GM06990 (cell line): ENCODE data around the genes EFCAB8, BPIFA3, BPIFB1 and RALY.

DNA sequence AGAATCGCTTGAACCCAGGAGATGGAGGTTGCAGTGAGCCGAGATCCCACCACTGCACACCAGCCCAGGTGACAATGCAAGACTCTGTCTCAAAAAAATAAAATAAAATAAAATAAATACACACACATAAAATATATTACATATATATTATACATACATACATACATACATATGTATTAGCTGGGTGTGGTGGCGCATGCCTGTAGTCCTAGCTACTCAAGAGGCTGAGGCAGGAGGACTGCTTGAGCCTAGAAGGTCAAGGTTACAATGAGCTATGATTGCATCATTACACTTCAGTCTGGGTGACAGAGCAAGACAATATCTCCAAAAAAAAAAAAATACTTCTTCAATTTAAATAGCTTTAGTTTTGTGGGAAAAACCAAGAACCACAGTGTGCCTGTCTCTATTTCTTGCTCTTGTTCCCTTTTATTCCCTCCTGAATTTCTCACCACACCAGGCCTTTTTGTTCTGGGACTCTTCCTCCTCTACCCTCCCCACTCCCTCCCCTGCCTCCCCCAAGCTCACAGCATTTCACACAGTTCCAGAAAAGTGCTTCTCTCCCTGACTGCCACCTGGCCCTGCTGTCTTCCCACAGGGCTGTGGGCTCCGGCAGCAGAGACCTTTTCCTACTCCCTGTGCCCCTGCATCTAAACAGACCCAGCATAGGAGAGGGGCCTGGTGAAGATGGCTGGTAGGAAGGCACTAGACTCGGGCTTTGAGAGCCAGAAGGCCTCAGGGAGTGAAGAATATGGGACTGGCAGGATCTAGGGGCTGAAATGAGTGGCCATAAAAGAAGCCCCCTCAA is 1.3 kb downstream of the C20orf203 start:
- RRBS, result no CpG with 5 or more reads among the region's 5 CpGs

DNA sequence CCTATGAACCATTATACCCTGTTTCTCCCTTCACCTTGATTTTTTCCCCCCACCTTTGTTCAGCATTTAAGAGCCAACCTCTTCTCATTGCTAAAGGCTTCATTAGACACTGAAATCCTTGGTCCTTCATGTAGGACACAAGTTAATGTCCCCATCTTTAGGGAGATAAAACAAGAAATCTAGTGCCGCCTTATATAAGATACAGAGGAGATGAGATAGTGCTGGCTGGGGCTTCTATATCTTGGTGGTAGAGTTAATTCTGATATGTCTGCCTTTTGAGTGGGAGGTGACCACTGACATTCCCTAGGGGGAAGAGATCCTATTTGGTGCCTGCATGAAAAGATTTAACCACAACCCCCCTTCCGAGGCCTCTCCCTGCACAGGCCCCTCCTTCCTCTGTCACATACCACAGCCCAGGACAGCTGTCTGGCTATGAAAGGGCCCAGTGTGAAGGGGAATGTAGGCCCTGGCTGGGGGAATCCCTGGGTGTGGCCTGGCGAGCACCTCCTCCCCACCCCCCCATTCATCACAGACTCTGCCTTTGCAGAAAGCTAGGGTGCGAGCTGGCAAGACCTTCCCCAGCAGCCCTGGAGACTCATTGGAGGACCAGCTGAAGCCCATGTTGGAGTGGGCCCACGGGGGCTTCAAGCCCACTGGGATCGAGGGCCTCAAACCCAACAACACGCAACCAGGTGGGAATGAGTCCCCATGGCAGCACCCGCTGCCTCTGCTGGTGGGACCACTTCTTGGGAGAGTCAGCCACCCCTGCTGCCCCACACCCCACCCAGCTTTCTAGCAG is 27.5 kb upstream of the MAPRE1 start:
- RRBS, result no CpG with 5 or more reads among the region's 8 CpGs

DNA sequence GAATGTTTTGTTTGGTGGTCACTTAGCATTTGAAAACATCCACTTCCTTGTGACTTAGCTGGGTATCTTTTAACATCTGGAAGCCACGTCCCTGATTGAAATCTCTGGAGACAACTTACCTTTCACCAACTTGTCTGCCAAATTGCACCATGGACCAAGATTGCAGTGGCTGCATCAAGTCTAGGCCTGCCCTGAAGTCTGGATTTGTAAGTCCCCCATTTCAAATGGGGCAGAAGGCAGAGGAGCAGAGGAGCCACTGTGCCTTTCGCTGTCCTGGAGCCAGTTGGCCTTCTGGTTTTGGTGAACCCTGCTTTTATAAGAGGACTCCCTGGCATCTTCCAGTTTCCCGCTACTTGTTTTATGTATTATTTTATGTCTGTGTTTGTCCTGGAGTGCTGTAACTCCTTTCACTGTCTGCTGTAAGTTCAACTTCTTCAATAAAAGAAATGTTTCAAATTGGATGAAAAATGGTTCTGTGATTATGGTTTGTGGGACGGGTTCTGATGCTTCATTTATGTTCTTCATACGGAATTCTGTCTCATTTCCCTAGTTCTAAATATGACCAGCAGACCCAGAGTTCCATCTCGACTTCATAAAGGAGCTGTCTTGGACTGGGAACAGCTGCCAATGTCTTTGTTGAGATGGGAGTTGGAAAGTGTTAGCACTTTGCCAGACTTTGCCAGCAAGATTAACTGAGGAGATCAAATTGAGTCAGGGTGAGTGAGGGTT is at the start of gene EFCAB8:
Gene EFCAB8, plus strand, starts transcription at position 633 of the 729 bp plus-strand sequence.
- RRBS, result no CpG with 5 or more reads among the region's 6 CpGs

GRCh38 chr20:33124193-33124656 is 43.7 kb upstream of the BPIFA2 start:
- RRBS, result no CpG with 5 or more reads among the region's 2 CpGs

DNA sequence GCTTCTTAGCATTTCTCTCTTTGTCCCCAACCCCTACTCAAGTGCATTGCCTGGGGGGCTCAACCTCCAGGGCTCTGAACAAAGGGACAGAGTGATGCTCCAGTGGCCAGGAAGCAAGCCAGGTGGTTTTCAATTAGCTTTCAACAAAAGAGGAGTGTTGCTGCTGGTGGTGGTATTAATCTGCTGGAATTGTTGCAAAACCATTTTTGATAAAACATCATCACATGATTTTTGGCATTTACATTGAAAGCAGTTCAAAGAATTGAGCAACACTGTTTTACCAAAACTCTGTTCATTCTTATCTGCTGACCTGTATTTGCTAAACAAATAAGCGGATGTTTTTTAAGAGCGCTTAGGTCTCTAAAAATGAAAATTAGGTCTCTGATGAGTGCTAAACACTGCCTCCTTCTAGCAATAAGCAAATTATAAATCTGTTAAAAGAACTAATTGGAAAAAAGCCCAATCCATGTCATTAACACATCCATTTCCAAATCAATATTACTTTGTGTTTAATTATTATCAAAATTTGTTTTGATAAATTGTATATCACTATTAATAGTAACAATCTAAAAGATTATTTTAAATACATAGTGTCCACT is 40.2 kb upstream of the BPIFA2 start:
- RRBS, result no CpG with 5 or more reads among the region's 2 CpGs

- RRBS, result no CpG with 5 or more reads among the region's 2 CpGs
These were observed at the start of gene BPIFA3 for GRCh38 chr20:33217065-33217437. BPIFA3 (plus strand) TSS chr20:33217352.

DNA sequence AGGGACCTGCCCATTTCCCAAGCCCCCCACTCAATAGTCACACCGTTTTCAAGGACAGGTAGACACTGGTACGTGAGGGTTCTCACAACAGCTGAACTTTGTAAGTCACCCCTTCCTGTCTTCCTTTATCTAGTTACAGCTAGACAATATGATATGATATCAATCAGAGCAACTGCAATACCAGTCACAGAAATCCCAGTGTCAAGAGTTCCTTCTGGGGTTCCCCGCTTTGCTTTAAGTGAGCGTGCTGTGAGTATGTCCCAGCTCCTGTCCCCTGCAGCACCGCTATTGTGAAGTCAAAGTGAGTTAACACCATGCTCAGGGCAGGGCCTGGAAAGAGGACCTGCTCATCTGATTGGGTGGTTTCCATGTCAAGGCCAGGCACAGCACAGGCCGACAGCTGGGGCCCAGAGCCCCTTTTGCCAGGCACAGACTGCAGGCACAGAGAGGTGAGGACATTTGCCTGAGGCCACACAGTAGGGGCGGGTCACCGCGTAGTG is 6.8 kb upstream of the BPIFB1 start:
- RRBS, result no CpG with 5 or more reads among the region's 9 CpGs

DNA sequence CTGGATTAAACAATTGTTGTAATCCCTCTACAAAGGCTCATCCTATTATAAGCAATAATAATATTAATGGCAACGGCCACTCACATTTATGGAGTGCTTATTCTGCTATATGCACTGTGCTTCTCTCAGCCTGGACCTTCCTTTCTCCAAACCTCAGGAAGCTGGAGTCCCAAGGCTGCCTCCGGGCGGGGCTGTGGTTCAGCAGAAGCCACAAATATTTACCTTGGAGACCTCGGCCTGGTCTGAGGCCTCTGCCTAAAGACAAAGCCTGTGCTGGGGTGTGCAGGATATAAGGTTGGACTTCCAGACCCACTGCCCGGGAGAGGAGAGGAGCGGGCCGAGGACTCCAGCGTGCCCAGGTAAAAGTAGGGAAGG is at the start of gene BPIFB1:
Gene BPIFB1, plus strand, starts transcription at position 319 of the 375 bp plus-strand sequence.
- RRBS, result no CpG with 5 or more reads among the region's 8 CpGs

- RRBS, result no CpG with 5 or more reads among the region's 19 CpGs
These were observed 10.8 kb upstream of the C20orf144 start for GRCh38 chr20:33651085-33652034.

DNA sequence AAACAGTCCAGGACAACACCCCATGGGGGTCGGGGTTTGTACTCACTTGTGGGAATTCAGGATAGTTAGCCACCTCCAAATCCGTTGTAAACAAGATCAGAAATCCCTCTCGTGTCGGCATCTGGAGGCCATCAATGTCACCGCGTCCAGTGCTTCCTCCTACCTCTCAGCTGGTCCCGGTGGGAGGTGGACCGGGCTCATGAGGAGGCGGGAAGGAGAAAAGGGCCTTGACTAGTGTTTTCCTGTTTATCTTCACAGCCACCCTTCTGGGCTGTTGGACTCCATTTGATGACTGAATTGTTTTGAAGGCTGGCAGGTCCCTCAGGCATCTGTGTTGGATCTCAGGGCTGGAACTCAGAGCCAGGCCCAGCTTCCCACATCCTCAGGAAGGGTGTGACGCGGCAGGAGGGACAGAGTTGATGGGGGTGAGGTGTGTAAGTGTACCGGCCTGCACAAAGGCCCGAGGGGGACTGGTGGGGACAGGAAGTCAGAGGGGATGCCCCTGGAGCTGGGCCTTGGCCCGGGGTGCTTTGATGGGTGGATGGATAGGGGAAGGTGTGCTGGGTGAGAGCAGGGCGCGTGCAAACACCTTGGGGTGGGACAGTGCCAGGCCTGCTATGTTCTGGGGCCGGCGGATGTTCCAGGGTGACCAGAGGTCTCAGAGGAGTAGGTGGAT is 18.1 kb upstream of the CHMP4B start:
- RRBS, result 20% methylated on average over 3 of the region's 18 CpGs

- RRBS, result no CpG with 5 or more reads among the region's 9 CpGs
These were observed 17.2 kb downstream of the CHMP4B start for GRCh38 chr20:33828153-33828861.

DNA sequence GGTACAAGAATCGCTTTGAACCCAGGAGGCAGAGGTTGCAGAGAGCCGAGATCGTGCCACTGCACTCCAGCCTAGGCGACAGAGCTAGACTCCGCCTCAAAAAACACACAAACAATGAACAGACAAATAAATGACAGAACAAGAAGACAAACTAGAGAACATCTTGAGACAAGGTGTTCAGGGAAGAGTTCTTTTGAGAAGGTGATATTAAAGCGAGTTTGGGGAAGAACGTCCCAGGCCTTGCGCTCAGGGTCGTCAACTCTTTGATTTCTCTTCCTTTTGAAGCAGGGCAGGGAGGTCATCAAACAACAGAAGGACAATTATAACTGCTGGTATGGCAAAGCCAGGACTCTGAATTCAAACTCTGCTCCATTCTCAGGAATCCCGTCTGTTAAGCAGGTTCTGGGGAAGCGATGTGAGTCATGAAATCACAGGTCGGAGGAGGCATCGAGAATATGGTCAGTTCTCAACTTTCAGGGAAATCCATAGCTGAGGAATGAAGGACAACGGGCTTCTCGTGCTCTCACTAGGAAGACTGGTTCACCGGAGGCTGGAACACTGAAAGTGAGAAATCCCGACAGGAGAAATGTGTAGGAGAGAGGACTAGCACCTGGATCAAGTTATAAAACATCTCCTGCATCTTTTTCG is 1.2 kb upstream of the RALY start:
- RRBS, result no CpG with 5 or more reads among the region's 18 CpGs

GRCh38 chr20:33993224-33994259 is at the start of gene RALY:
RALY (plus strand) TSS chr20:33993911.
- RRBS, result 5% methylated on average over 14 of the region's 93 CpGs

- RRBS, result no CpG with 5 or more reads among the region's 3 CpGs
These were observed 2.3 kb downstream of the RALY start for GRCh38 chr20:33995911-33996487.

DNA sequence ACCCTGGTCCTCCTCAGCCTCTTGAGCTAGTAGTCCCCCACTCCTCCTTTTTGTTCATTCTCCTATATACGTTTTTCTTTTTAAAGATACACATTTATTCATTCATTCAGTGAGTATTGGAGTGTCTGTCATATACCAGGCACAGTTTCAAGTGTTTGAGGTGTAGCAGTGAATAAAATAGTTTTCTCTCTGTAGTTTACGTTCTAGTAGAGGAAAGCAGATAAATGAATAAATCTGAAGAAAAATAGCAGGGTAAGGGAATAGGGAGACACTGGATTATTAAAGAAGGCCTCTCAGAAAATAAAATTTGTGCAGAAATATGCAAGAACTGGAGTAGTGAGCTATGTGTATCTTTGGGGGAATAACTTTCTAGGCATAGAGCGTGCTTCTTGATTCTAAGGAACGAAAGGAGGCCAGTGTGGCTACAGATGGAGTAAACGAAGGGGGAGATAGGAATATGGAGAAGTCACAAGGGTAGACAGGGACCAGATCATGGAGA is 41.9 kb downstream of the RALY start:
- RRBS, result no CpG with 5 or more reads among the region's 5 CpGs

GRCh38 chr20:34043428-34044059 is 49.8 kb downstream of the RALY start:
- RRBS, result no CpG with 5 or more reads among the region's 4 CpGs

- RRBS, result no CpG with 5 or more reads among the region's 4 CpGs
These were observed 54.9 kb upstream of the ASIP start for GRCh38 chr20:34186248-34186813.

- RRBS, result 4% methylated on average over 12 of the region's 30 CpGs
These were observed 774 bp downstream of the ITCH start for GRCh38 chr20:34363822-34364272.

- RRBS, result no CpG with 5 or more reads among the region's 5 CpGs
These were observed 57.4 kb upstream of the DYNLRB1 start for GRCh38 chr20:34458633-34459358.

- RRBS, result 10% methylated on average over 4 of the region's 31 CpGs
These were observed 40.2 kb upstream of the DYNLRB1 start for GRCh38 chr20:34476000-34476466.